Thyroid gland (tissue), 7 donors: Measurements from ENCODE around the genes CCL22 and USB1.

DNA sequence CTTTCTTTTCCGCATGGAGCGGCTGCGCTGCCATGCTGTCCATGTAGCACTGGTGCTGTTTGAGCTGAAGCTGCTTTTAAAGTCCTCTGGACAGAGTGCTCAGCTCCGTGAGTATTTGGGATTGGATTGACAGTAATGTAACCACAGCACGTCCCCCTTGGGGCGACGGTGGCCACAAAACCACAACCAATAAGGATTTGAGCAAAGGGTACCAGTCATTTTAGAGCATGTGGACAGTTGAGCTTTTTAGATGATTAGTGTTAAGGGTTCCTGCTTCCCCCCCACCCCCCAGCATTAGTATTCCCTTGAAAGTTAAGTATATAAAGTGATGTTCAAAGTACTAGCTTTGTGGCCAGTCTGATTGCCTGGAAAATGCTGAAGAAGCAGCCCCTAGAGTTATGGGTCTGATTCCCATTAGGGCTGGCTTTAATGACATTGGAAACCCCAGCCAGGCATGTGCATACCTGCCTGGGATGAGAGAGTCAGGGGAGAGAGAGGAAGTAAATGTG, 31.7 kb upstream of the SLC12A3 start:
- PRO-cap, 2 experiments, result no peak in any of the 2 experiments
- RAMPAGE, long total RNA, 5 experiments, result no peak in any of the 5 experiments

DNA sequence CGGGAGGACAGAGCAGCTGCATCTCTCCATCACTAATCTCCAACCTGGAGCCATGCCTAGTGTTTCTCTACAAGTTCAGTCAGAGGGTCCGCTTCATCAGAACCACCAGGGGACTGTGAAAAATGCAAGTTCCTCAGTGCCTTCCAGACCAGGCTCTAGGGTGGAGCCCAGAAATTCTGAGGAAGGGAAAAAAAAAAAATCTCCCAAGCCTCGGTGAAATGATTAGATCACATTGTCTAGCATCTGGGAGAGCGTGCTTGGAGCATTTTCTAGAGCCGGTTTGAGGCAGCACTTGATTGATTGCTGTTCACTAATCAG, 22.4 kb upstream of the HERPUD1 start:
- PRO-cap, 2 experiments, result peak in 1 of 2 experiments; most common plus-strand start position 232 of the sequence (in 1)
- RAMPAGE, long total RNA, 5 experiments, result no peak in any of the 5 experiments

- PRO-cap, 2 experiments, result no peak in any of the 2 experiments
- RAMPAGE, long total RNA, 5 experiments, result no peak in any of the 5 experiments
Measured at GRCh38 chr16:56917902-56918576, 13.9 kb upstream of the HERPUD1 start.

GRCh38 chr16:56930929-56932018, 668 bp upstream of the HERPUD1 start:
- PRO-cap, 2 experiments, result peak in 2 of 2 experiments; most common minus-strand start chr16:56931904 (in 1)
- RAMPAGE, long total RNA, 5 experiments, result no peak in any of the 5 experiments

GRCh38 chr16:56988701-56989123, 645 bp upstream of the NLRC5 start:
- PRO-cap, 2 experiments, result no peak in any of the 2 experiments
- RAMPAGE, long total RNA, 5 experiments, result no peak in any of the 5 experiments

DNA sequence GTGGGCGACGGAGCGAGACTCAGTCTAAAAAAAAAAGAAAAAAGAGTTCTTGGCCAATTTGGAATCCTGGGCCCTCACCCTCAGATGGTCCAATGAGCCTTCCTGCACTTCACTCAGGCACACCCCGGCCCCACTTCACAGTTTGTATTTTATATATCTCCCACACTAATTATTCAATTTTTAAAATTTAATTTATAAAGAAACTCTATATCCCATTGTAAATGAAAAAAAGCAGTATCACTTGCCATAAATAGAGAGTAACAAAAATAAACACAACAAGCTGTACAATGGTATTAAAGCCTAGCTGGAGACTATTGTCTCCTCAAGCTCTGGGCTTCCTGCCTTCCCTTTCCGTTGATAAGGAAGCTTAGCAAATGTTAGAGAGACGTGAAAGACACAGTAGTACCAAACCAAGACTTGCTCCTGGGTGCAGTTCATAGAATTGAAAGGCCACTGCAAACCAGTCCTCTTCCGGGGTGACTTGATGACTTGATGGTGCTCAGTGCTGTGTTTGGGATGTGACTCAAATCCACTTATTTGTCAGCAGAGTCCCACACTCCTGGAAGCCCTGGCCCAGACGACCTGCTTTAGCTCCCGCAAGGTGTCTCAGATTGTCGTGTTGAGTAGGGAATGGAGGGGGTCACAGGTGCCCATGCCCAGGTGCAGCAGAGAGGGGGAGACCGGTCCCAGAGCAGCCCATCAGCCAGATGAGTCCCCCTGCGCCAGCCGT, 40.8 kb downstream of the PSME3IP1 start:
- PRO-cap, 2 experiments, result no peak in any of the 2 experiments
- RAMPAGE, long total RNA, 5 experiments, result no peak in any of the 5 experiments

GRCh38 chr16:57187093-57187865, 1.1 kb downstream of the RSPRY1 start:
- PRO-cap, 2 experiments, result peak in 2 of 2 experiments; most common plus-strand start chr16:57187310 (in 1); most common minus-strand start chr16:57187367 (in 2)
- RAMPAGE, long total RNA, 5 experiments, result no peak in any of the 5 experiments

- PRO-cap, 2 experiments, result no peak in any of the 2 experiments
- RAMPAGE, long total RNA, 5 experiments, result no peak in any of the 5 experiments
Measured at GRCh38 chr16:57358610-57359047, at the start of gene CCL22. CCL22 (plus strand) TSS chr16:57358783.

DNA sequence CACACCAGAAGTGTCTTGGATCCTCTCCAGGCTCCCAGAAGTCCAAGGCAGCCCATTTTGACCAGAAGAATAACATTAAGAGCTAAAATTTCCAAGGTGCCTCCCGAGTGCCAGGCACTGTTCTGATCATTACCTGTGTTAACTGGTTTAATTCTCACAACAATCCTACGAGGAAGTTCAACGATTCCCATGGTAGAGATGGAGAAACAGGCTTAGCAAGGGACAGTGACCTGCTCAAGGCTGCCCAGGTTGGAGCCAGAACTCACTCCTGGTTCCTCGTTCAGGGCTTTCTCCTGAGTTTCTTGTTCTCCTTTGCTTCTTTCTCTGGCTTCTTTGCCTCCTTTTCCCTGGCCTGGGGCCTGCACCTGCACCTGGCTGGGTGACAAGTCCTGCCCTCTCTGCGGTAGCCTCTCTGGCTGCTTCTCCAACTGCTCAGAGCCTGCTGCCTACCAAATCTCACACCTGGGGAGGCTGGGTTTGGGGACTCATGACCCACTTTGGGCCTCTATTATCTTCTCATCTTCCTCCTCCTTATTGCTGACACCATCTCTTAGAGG, 2.8 kb downstream of the CCL22 start:
- PRO-cap, 2 experiments, result no peak in any of the 2 experiments
- RAMPAGE, long total RNA, 5 experiments, result no peak in any of the 5 experiments

- PRO-cap, 2 experiments, result no peak in any of the 2 experiments
- RAMPAGE, long total RNA, 5 experiments, result no peak in any of the 5 experiments
Measured at GRCh38 chr16:57377075-57377722, 4.9 kb downstream of the CX3CL1 start.

GRCh38 chr16:57458985-57459777, 3.3 kb upstream of the POLR2C start:
- PRO-cap, 2 experiments, result no peak in any of the 2 experiments
- RAMPAGE, long total RNA, 5 experiments, result no peak in any of the 5 experiments

DNA sequence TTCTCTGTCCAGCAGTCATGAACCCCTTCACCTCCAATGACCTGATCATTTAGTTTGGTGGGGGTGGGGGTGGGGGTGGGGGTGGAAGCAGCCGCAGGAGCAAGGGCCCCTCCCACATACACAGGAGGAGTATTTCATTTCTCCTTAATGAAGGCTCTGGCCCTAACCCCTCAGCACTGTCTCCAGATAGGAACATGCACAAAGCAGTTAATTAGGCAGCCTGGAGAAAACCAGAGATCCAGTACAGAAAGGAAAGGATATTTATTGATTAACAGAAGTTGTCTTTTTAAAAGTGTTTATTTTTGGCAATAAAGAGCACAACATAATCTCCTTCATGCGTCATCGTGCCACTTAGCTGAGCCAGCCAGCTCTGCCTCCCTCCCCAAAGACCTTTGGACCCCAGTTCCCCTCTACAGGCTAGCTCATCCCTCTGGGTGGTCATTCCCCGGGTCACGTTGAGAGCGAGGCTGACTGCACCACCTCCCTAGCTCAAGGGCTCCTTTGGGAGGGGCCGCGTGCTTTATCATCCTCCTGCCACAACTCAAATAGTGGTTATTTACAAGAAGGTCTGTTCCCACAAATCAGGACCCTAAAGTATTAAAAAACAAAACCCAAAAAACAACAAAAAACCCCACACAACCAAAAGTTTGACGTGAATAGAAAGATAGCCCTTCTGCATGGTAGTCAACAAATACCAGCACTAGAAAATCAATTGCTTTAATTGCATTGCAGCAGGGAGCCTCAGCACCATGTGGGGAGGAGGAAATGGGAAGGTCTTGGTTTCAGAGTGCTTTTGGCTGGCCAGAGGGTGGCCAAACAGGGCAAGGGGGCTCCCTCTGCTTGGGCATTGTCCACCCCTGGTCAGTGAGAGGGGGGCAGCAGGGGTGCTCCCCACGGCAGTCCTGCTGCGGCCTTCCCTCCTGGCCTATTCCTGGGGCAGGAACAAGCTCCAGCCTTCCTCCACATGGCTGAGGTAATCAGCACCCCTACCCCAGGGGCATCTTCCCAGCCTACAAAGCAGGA, 9.5 kb downstream of the POLR2C start:
- PRO-cap, 2 experiments, result no peak in any of the 2 experiments
- RAMPAGE, long total RNA, 5 experiments, result no peak in any of the 5 experiments

DNA sequence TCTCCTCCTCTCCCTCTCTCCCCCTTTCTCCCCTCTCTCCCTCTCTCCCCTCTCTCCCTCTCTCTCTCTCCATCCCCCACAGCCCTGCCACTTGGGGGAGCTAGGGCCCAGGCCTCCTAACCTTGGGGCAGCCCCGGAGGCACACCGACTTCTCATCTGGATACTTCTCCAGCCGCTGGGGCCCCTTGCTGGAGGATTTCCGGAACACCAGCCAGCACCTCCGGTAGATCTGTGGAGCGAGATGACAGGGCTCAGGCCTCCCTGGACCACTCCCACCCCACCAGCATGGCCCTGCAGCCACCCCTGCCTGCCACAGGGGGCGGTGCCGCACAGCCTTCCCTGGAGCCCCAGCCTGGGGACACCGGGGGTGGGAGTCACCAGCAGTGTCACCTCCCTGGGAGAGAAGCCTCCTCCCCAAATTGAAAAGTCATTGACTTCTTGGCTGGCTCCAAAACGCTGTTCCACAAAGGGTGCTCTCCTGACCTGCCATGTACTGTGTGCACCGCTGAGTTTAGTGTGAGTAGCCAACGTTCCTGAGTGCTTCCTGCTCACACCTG, 10.5 kb downstream of the DOK4 start:
- PRO-cap, 2 experiments, result no peak in any of the 2 experiments
- RAMPAGE, long total RNA, 5 experiments, result no peak in any of the 5 experiments

DNA sequence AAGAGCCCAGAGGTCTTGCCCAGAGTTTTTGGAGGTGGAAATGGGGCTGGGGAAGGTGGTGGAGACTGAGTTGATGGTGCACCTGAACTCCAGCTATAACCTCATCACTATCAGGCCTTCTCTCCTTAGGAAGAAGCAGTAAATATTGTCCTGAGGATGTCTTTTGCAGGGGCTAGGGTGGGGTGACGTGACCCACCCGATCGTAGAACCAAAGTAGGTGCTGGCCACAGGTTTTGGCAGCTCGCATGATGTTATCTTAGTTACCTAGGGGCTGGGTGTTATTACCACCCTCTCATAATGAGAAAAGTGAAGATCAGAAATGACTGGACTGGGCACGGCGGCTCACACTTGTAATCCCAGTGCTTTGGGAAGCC, 1.6 kb upstream of the CCDC102A start:
- PRO-cap, 2 experiments, result no peak in any of the 2 experiments
- RAMPAGE, long total RNA, 5 experiments, result no peak in any of the 5 experiments

- PRO-cap, 2 experiments, result peak in 1 of 2 experiments; most common plus-strand start chr16:57627779 (in 1); most common minus-strand start chr16:57627793 (in 1)
- RAMPAGE, long total RNA, 5 experiments, result no peak in any of the 5 experiments
Measured at GRCh38 chr16:57627368-57627940, 976 bp upstream of the ADGRG1 start.

- PRO-cap, 2 experiments, result peak in 1 of 2 experiments; most common plus-strand start chr16:57632780 (in 1); most common minus-strand start chr16:57632725 (in 1)
- RAMPAGE, long total RNA, 5 experiments, result no peak in any of the 5 experiments
Measured at GRCh38 chr16:57632365-57632964, 4.0 kb downstream of the ADGRG1 start.

- PRO-cap, 2 experiments, result peak in 2 of 2 experiments; most common plus-strand start chr16:57797742 (in 1); most common minus-strand start chr16:57798096 (in 2)
- RAMPAGE, long total RNA, 5 experiments, result start-site peak on the plus strand in 1 of 5 experiments, at chr16:57798224-57798231 at its widest, 8 reads per replicate
Measured at GRCh38 chr16:57797489-57798381, 4.6 kb downstream of the KIFC3 start.

DNA sequence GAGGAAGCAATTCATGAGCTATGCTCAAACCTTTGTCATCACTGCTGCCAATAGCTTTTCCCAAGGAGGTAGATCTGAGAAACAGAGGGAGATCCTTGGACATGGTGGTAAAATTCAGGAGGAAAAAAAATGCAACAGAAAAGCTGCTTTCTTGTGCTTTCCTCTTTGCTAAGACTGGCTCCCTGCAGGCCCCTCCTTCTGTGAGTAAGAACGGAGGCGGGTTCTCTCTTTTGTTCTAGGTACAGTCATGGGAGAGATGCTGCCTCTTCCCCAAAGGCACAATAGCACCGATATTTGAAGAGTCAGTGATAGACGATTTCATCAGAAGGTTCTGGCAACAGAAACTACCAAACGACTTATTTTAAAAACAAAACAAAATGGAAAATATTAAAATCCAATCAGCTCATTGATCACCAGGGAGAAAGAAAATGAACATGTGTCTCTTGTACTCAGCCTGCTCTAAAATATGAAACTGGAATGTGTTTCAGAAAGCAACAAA, 32.6 kb upstream of the KIFC3 start:
- PRO-cap, 2 experiments, result no peak in any of the 2 experiments
- RAMPAGE, long total RNA, 5 experiments, result no peak in any of the 5 experiments

DNA sequence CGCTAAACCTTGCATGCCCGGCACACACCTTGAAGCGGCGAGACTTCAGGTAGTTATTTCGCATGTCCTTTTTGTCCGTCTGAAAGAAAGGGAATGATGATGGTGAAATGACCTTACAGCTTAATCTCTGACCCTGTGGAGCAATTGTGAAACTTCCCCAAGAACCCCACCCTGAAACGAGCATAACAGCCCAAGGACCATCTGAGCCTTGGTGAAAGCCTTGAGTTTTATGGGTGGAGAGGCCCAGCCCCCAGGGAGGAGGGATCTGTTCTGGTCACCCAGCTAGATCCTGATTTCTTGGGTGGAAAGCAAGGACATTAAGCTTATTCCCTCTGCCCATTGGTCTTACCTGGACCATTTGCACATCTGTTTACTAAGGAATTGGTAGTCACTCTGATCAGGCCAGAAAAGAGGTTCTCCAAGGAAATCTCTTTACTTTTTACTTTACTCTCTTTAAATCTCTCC, 54.8 kb downstream of the CNGB1 start:
- PRO-cap, 2 experiments, result no peak in any of the 2 experiments
- RAMPAGE, long total RNA, 5 experiments, result no peak in any of the 5 experiments

- PRO-cap, 2 experiments, result peak in 2 of 2 experiments; most common plus-strand start chr16:58001407 (in 2); most common minus-strand start chr16:58001320 (in 2)
- RAMPAGE, long total RNA, 5 experiments, result start-site peak on the plus strand in 4 of 5 experiments, at chr16:58001395-58001440 at its widest, 172 to 1,257 reads per replicate
Measured at GRCh38 chr16:58001088-58001993, at the start of gene USB1. USB1 (plus strand) TSS chr16:58001407.